ENCODE measurements around the genes CRLF2 and PRKX.

DNA sequence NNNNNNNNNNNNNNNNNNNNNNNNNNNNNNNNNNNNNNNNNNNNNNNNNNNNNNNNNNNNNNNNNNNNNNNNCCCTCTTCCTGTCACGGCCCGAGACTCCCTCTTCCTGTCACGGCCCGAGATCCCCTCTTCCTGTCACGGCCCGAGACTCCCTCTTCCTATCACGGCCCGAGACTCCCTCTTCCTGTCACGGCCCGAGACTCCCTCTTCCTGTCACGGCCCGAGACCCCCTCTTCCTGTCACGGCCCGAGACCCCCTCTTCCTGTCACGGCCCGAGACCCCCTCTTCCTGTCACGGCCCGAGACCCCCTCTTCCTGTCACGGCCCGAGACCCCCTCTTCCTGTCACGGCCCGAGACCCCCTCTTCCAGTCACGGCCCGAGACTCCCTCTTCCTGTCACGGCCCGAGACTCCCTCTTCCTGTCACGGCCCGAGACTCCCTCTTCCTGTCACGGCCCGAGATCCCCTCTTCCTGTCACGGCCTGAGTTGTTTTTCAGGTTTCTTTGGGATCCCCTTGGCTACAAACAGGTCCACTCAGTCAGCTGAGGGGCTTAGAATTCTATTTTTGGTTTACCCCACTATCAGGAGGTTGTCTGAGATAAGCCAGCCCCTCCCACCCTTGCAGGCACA lies 186.3 kb upstream of the PLCXD1 start:
- PRO-cap, result no peak
- RAMPAGE, long total RNA, 2 experiments, result no peak in any of the 2 experiments

DNA sequence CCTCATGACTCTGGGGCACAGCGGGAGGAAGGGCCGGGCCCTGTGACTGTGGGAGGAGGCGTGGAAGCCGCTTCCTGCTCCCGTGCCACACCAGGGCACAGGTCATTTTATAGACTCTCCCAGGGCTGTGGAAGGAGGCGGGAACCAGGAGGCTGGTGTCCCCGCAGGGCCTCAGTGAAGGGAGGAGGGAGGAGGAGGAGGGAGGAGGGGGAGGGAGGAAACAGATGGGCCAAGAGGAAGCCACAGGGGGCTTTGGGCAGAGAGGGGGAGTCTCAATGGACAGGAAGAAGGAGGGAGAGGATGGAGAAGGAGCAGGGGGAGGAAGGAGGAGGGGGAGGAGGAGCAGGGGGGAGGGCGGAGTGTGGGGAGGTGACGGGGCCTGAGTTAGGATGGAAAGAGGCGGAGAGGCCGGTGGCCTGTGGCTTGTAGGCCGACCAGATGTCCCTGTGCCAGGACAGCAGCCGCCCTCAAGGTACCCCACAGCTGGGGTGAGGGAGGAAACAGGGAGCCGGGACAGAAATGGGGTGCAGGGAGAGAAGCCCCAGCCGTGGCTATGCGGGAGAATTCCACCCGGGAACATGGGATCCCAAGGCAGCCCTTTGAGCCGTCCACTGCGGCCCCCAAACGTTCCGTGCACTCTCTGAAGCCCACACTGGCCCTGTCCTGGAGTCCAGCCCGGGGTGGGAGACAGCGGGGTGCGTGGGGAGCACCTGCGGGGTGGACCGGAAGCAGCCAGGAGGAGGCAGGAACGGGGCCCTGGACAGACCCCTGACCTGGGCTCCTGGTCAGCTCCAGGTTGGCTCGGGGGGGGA lies 6.1 kb upstream of the PLCXD1 start:
- PRO-cap, result no peak
- RAMPAGE, long total RNA, 2 experiments, result no peak in any of the 2 experiments

- PRO-cap, result no peak
- RAMPAGE, long total RNA, 2 experiments, result no peak in any of the 2 experiments
These were observed 12.0 kb downstream of the PPP2R3B start for GRCh38 chrX:374568-375220.

DNA sequence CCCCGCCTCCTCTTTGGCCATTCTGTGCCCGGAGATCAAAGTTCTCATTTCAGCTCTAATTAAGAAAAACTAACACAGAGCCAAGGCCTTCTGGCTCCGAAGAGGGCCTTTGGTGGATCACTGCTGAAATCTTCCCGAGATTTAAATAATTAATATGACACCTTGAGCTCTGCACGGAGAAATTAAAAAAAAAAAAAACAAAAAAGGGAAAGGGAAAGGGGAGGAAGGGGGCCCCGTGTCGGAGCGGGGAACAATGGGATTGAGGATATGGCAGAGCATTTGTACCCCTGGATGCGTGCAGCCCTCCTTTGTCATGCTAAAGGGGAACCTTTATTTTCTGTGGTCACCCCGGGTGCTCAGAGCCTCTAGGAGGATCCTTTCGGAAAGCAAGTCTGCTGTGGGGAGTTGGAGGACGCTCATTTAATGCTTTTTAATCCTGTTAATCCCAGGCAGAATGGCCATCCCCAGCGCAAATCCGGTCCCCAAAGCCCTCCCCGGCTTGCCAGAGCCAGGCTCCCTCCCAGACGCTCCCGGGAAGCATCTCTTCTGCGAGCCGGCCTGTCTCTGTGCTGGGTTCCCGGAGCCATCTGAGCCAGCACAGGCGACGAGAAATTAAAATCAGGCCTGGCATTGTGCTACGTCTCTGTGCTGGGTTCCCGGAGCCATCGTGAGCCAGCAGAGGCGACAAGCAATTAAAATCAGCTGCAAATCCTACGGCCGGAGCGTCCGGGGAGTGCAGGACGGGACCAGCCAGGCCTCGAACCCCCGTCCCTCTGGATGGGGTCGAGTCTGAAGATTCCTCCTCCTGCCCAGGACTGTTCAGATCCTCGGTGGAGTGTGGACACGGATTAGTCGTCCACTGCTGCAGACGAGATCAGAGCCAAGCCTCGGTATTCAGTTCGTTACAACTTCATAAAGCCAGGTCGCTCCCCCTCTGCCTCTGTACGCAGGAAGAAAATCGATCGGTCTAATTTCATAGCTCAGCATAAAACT lies 113.2 kb upstream of the PPP2R3B start:
- PRO-cap, result no peak
- RAMPAGE, long total RNA, 2 experiments, result no peak in any of the 2 experiments

DNA sequence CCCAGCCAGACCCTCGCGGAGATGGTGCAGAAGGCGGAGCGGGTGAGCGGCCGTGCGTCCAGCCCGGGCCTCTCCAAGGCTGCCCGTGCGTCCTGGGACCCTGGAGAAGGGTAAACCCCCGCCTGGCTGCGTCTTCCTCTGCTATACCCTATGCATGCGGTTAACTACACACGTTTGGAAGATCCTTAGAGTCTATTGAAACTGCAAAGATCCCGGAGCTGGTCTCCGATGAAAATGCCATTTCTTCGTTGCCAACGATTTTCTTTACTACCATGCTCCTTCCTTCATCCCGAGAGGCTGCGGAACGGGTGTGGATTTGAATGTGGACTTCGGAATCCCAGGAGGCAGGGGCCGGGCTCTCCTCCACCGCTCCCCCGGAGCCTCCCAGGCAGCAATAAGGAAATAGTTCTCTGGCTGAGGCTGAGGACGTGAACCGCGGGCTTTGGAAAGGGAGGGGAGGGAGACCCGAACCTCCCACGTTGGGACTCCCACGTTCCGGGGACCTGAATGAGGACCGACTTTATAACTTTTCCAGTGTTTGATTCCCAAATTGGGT lies 14.3 kb downstream of the SHOX start:
- PRO-cap, result no peak
- RAMPAGE, long total RNA, 2 experiments, result no peak in any of the 2 experiments

- PRO-cap, result no peak
- RAMPAGE, long total RNA, 2 experiments, result no peak in any of the 2 experiments
These were observed at the start of gene CRLF2 for GRCh38 chrX:1212501-1213005. CRLF2 (minus strand) TSS chrX:1212649.

DNA sequence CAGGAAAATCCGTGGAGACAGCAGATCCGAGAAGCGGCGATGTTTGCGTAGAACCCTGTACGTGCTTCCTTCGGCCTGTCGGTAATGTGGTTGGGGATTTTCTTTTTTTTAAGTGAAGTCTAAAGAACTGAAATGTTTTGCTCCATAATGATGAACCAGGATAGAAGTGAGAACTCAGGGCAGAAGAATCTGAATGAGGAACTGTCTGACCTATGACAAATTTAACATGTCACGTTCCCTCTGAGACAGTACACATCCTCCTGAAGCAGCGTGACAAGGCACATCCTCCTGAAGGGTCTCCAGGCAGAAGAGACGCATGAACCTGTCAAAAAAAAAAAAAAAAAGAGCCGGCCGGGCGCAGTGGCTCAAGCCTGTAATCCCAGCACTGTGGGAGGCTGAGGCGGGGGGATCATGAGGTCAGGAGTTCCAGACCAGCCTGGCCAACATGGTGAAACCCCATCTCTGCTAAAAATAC lies 6.2 kb downstream of the CSF2RA start:
- PRO-cap, result bidirectional peak, plus-strand start at position 251 of the sequence, minus-strand start at position 195 of the sequence
- RAMPAGE, long total RNA, 2 experiments, result no peak in any of the 2 experiments

DNA sequence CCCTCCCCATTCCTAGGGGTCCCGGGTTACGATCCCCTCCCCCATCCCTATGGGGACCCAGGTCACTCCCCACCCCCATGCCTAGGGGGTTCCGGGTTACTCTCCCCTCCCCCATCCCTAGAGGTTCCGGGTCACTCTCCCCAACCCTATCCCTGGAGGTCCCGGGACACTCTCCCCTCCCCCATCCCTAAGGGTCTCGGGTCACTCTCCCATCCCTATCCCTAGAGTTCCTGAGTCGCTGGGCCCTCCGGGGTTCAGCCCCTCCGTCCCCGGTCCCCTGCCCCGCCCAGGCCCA lies 317 bp downstream of the ASMTL start:
- PRO-cap, result no peak
- RAMPAGE, long total RNA, 2 experiments, result no peak in any of the 2 experiments

DNA sequence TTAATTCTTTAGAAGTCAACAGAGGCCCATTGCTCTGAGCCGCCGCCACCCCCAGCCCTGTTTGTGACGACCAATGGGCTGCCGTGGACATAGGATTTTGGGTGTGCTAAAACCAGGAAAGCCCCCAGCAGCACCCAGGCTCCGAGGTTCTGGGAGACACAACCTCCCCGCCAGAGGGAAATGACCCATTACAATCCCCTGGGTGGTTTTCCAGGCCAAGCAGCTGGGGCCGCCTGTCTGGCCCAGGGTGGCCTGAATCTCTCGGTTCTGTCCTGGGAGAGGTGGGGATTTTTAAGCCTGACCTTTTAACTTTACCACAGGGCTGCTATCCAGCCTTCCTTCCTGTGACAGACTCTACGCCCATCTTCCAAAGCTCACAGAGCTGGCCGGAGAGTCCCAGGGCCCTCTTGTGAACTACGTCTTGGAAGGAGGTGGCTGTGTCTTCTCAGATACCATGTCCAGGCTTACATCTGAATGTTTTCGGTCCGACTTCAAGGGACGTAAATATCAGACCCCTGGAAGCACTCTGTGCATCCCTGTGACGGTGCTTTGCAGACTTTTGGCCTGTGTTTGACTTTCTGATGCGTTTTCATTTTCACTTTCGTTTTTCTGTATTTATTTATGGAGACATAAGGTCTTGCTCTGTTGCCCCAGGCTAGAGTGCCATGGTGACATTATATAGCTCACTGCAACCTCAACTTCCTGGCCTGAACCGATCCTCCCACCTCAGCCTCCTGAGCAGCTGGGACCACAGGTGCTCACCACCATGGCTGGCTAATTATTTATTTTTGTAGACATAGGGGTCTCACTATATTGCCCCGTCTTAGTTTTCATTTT lies 36.0 kb downstream of the P2RY8 start:
- PRO-cap, result no peak
- RAMPAGE, long total RNA, 2 experiments, result no peak in any of the 2 experiments

DNA sequence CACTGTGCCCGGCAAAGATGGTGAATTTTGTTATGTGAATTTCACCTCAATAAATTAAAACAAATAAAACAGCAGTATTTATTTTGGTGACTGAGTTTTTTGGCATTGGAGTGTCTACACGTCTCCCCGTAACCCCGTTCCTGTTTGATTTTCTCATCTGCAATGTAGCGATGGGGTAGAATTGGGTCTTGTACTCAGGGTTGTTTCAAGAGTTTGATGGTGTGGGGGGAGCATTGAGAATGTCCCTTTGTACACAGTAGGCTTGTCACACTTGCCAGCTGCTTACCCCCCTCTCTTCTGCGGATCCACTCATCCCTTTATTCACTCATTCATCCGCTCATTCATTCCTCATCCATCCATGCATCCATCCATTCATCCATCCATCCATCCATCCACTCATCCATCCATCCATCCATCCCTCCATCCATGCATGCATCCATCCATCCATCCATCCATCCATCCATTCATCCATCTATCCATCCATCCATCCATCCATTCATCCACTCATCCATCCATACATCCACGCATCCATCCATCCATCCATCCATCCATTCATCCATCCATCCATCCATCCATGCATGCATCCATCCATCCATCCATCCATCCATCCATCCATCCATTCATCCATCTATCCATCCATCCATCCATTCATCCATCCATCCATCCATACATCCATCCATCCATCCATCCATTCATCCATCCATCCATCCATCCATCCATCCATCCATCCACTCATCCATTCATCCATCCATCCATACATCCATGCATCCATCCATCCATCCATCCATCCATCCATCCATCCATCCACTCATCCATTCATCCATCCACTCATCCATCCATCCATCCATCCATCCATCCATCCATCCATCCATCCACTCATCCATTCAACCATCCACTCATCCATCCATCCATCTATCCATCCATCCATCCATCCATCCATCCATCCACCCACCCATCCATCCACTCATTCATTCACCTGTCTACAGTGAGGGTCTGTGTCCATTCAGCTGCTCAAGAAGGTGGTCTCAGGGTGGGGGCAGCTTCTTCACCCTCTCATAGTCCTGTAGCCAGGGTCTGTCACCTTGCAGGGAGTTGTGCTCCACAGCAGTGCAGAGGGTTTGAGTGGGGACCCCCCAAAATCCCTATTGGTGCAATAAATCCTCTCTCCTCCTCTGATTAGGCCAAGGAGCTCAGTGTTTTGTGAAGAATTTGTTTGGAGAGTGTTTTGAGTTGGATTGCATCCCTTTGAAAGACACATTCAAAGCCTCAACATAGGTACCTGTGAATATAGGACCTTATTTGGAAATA lies 12.6 kb downstream of the P2RY8 start:
- PRO-cap, result no peak
- RAMPAGE, long total RNA, 2 experiments, result no peak in any of the 2 experiments

GRCh38 chrX:1605701-1606122 lies 9.1 kb upstream of the ASMT start:
- PRO-cap, result no peak
- RAMPAGE, long total RNA, 2 experiments, result no peak in any of the 2 experiments

- PRO-cap, result no peak
- RAMPAGE, long total RNA, 2 experiments, result start-site peak on the minus strand in 1 of 2 experiments, at chrX:2232171-2232184 at its widest, 7 reads per replicate
These were observed 269.0 kb downstream of the DHRSX start for GRCh38 chrX:2231491-2232424.

DNA sequence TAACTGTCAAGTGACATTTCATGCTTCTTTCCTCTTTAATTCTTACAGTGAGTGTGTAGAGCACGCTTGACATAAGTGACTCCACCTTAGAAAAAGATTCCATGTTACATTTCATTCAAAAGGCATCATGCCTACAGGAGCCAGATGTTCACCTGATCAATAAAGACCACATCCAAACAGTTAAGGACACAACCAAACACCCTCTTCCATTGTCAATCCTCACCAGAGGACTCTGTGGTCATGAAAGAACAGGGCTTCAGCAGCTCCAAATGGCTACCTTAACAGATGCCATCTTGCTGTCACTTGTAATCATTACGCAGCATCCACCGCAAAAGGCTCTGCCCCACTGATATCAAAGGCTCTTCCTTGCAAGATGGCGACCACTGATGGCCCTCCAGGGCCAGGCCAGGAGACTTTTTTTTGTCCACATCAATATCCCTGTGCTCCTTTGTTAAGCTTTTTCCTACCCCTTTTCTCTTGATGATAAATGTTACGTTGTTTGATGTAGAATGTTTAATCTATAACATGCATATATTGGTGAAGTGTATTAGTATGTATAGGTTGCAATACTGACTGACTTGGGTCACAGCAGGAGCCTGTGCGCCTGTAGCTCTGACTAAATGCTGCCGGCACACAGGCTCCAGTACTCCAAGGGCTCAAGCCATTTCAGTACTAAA lies 157.3 kb downstream of the DHRSX start:
- PRO-cap, result no peak
- RAMPAGE, long total RNA, 2 experiments, result no peak in any of the 2 experiments

DNA sequence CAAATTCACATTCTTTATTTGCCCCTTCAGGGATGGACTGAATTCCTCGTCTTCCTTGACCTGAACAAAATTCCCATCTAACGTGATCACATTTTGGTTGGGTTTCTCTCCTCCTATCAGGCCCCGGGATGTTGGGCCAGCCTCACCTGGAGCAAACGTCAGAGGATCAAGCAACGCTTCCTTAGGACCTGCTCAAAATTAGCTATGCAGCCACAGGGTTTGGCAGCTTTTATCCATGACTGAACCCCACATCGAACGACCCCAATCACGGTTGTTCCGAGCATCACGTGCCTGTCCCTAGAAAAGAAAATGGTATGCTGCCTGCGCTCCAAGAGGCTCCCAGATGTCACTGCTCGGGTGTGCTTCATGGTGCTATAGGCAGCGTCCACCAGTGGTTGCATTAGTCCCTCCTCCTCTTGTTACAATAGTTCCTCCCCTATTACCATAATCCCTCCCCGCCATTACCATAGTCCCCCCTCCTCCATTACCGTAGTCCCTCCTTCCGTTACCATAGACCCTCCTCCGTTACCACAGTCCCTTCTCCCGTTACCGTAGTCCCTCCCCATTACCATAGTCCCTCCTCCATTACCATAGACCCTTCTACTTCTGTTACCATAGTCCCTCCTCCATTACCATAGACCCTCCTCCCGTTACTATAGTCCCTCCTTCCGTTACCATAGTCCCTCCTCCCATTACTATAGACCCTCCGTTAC lies 129.9 kb downstream of the DHRSX start:
- PRO-cap, result no peak
- RAMPAGE, long total RNA, 2 experiments, result no peak in any of the 2 experiments

DNA sequence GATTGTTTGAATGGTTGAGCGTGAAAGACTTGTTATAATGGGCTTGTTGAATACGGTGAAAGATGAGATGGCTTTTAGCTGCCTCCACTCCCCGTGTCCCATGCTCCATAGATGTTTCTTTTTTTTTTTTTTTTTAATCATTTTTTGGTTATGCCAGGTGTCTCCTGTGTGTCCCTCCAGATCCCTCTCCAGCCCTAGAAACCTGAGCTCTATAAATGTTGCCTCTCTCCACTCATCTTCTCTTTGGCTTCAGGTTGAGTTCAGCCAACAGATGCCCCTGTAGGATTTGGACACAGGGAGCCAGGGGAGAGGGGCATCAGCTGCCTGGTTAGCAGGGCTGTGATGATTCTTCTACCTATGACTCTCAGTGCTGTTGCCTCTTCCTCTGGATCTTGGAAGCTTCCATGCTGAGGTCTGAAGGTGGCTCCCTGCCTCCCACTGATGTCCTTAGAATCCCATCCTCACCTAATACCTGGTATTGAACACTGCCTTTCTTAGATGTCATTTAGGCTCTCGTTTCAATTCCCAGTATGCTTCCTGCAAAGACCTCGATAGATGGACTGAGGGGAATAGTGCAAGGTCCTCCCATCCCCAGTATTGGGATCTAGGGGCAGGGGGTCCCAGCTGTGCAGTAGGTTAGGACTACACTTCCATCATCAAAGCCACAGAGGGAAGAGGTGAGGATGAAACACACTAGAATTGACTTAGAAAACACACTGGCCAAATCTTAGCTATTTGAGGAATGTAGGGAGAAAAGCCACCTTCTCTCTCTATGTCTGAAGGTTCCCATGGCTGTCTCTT lies 24.2 kb downstream of the ARSD start:
- PRO-cap, result no peak
- RAMPAGE, long total RNA, 2 experiments, result no peak in any of the 2 experiments

- PRO-cap, result bidirectional peak, plus-strand start at chrX:3713736, minus-strand start at chrX:3713615
- RAMPAGE, long total RNA, 2 experiments, result no peak in any of the 2 experiments
These were observed at the start of gene PRKX for GRCh38 chrX:3712915-3714016. PRKX (minus strand) TSS chrX:3713649.

DNA sequence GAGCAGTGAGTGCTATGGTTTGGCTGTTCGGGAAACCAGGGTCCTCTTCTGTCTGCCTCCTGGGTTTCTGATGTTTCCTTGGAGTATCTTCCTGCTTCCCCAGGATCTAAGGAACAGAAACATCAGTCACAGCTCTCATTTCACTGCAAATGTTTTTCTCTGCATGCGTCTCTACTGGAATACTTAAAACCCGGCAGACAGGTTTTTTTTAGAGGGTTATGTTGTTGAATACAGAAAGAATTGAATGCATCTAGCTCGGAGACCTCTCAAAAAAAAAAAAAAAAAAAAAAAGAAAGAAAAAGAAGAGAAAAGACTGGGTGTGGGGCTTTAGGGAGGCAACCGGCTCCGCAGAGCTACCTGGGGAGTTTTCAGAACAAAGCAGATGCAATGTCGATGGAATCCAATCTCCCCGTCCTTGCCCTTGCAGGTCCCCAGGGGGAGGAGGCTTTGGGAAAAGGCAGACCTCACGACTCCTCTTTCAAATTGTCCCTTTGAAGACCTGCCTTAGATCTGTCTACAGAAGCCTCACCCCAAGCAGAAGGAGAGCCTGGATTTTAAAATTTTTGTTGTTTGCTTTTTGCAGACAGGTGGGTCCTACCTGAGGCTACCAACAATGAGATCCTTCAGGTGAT lies 75.0 kb upstream of the PRKX start:
- PRO-cap, result no peak
- RAMPAGE, long total RNA, 2 experiments, result no peak in any of the 2 experiments

- PRO-cap, result unidirectional peak, minus-strand start at chrX:3843020
- RAMPAGE, long total RNA, 2 experiments, result no peak in any of the 2 experiments
These were observed 129.3 kb upstream of the PRKX start for GRCh38 chrX:3842789-3843191.

- PRO-cap, result no peak
- RAMPAGE, long total RNA, 2 experiments, result no peak in any of the 2 experiments
These were observed 847.1 kb upstream of the PRKX start for GRCh38 chrX:4560573-4561002.

GRCh38 chrX:6227644-6227947 lies 1.1 kb downstream of the NLGN4X start:
- PRO-cap, result no peak
- RAMPAGE, long total RNA, 2 experiments, result no peak in any of the 2 experiments